Measurements from ENCODE around the genes CLCN4, MSL3, TCEANC and RAB9A.

DNA sequence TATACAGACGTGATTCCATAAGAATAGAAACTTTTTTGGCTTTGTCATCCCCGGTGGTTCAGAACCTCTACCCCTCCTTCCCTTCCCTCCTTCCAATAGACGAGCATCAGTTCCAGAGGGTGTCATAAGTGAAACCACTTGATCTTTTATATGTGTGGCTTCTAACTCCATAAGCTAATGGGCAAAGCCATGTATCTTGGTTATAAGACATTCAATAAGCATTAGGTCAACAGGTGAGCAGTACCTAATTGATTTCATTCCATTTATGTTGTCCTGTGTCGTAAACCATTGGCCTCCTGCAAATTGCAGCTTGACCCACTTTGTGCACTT is 58.0 kb upstream of the CLCN4 start:
- PRO-cap = no peak

DNA sequence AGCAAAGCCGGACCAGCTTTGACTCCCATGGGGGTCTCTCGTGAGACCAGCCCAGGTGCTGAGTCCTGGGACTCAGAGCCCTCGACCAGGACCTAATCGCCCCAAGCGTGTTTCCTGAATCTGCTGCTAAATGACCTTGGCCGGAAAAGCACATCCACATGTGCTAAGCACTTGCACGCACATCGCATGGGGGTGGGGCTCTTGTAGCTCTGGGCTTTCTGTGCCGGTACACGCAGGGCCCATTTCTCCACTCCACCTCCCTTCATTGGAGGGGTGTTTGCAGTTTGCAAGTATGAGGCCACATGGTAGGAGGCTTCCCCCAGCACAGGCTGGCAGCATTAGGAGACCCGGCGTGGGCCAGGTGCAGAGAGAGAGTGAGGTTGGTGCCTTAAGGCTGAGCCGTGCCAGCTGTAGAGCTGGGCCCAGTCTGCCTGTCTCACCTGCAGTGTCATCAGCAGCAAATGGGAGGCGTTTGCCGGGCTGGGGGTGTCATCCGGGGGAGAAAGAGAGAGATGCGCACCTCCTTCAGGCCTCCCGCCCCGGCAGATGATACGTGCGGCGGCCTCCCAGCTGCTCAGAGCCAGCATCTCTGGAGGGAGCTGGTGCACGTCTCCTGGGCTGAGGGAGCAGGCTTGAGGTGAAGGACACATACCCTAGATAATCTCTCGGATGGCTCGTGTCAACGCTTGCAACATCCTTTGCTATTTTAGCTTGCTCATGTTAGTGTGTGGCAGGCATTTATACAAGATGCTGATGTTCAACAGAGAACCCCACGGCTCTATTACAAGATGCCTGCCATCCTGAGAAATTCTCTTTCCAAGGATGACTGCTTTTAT is 45.2 kb upstream of the CLCN4 start:
- PRO-cap = bidirectional peak, plus-strand start at position 549 of the sequence, minus-strand start at position 438 of the sequence

- PRO-cap = no peak
Measured at GRCh38 chrX:10142092-10142595, 14.6 kb upstream of the CLCN4 start.

DNA sequence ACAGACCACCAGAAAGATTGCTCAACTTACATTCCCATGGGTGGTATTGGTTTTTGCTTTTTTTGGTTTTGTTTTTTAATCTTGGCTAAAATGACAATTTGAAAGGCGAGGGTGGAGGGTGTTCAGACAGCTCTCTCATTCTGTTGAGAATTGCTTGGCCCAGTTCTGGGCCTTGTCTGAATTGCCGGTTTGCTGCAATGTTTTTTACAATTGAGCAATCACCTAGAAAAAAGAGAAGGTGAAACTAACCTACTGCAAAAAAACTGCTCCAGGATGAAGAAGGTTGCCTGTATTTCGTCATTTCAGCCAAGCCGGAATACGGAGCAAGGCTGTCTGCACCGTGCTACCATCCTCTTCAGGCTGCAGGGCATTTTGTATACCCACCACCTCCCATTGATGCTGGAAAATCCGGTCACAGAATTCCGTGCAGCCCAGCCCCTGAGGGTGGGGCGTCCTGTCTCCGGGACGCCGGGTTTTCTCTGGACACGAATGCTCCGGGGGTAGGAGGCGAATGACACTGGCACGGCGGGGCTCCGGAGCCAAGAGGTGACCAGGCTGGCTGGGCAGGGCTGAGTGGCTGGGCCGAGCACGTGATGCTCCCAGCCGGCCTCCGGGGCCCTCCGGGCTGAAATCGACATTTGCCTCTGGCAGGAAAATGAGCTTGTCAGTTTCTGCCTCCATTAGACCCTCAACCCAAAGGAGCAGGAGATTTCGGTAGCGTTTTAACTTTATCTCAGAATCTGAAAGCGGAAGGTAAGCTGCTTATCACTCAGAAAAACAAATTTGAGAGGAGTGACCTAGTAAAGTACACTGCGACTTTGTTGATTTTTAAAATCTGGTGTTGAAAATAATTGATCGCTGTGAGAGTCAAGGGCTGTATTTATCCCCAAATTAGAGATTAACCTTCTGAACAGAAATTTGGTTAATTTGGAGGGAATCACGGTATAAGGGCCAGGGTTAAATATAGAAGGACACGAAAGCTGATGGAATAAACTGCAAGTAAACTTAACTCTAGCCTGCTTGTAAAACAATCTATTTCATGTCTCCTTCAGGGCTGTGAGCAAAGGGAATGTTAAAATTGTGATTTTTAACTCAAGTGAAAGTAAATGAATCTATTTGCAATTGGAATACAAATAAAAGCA is at the start of gene CLCN4:
CLCN4 (plus strand) TSS at position 628 of the 1,142 bp plus-strand sequence.
- PRO-cap = bidirectional peak, plus-strand start at position 602 of the sequence, minus-strand start at position 513 of the sequence

GRCh38 chrX:11757960-11759044 is at the start of gene MSL3:
Gene MSL3 (plus strand): TSS chrX:11758237.
- PRO-cap = bidirectional peak, plus-strand start at chrX:11758236, minus-strand start at chrX:11758110; bidirectional peak, plus-strand start at chrX:11758646, minus-strand start at chrX:11758492

DNA sequence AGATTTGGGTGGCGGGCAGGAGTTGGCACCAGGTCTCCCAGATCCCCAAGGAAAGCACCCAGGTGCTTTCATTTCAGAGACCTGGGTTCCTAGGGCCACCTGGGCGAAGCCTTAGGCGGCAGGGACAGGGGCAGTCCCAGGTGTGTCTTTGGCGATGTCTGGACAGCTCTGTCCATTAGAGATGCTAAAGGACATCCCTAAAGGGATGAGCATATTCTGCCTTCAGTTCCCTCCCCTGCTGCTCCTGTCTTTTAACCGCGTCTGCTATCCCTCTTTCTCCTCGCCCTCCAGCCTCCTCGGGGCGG is 960 bp downstream of the MSL3 start:
- PRO-cap = unidirectional peak, minus-strand start at position 263 of the sequence

GRCh38 chrX:12079169-12079412 is 59.2 kb upstream of the FRMPD4 start:
- PRO-cap = no peak

GRCh38 chrX:12823101-12823676 is 32.0 kb downstream of the PRPS2 start:
- PRO-cap = no peak

DNA sequence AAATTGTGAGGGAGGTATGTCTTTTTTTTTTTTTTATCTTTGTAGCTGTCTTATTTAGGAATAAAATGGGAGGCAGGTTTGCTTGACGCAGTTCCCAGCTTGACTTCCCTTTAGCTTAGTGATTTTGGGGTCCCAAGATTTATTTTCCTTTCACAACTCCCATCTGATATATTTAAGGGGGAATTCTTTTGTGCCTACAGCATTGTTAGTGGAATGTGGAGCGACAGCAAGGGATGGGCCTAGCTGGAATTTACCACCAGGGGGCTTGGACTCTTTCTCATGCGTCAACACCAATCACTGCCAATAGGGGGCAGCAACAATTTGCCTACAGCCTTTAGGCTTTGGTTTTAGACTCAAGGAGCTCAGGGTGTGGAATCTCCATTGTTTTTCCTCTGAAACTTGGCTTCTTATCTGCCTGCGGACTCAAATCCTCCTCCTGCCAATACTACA is 28.2 kb upstream of the TMSB4X start:
- PRO-cap = no peak

GRCh38 chrX:12957318-12957527 is 17.7 kb upstream of the TMSB4X start:
- PRO-cap = no peak

- PRO-cap = unidirectional peak, plus-strand start at chrX:12973698
Measured at GRCh38 chrX:12972905-12973971, 1.7 kb upstream of the TMSB4X start.

GRCh38 chrX:12974232-12974521 is 733 bp upstream of the TMSB4X start:
- PRO-cap = bidirectional peak, plus-strand start at chrX:12974375, minus-strand start at chrX:12974389

- PRO-cap = no peak
Measured at GRCh38 chrX:12976852-12977189, 1.9 kb downstream of the TMSB4X start.

DNA sequence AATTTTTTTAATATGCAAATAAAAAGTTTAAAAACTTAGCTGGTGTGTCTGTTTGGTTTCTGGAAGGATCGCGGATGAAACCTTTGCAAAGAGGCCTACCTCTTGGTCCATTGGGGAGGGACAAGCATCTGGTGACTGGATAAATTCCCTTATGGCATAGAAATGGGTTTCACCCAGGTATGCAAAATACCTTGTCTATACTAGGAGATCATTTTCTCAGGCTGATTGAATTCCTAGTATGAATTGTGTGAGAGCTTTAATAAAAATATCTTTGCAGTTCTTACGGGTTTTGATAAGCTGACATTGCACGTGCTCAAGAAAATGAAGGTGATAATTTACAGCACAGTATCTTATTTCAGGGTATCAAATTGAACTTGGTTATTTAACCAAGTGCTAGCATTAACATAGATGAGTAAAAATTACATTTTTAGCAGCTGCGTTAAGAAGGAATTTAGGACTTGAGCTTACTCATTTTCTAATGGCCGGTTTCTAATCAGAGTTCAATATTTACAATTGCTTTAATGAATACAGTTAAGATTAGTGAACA is 2.4 kb downstream of the TMSB4X start:
- PRO-cap = no peak

GRCh38 chrX:12977737-12978600 is 3.1 kb downstream of the TMSB4X start:
- PRO-cap = unidirectional peak, plus-strand start at chrX:12977803; bidirectional peak, plus-strand start at chrX:12978440, minus-strand start at chrX:12978145

DNA sequence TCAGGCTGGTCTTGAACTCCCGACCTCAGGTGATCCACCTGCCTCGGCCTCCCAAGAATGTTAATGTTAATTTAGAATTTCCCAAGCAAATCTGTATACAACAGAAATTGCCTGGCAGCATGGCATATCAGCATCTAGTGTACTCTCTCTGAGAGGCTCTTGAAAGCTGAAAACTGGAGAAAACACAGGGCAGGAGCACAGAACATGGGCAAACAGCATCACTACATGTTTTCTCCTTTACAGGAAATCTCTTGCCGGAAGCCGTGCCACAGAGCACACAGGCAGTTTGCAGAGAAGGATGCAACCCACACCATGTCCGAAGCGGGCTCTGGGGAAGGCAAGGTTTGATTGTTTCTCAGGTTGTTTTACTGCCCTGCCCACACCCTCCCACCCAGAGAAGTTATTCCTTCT is 41.0 kb upstream of the FAM9C start:
- PRO-cap = unidirectional peak, plus-strand start at position 308 of the sequence

DNA sequence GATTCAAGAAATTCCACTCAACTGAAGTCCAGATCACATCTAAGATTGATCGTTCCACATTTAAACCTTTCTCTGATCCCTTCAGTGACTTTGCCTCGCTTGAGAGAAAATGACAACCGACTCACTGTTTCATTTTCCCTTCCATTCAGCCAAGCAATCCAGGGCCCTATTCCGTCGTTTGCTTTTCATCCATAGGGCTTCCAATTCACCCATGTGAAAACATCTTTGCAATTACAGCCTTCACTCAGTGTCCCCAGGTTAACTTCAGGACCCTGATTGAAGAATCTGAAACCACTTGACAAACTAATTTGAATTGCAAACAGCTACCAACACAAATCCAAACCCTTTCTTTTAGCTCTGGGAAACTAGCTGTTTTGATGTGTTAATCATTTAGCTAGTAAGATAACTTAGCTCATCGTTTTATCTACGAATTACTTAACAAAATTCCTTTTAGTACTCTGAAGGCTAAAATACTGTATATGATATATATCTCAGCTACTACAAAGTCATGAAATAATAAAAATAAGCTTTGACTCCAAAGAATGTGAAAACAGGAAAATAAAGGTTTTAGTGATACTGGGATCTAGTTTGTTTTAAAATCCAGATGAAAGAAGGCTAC is 120.3 kb upstream of the FAM9C start:
- PRO-cap = no peak

DNA sequence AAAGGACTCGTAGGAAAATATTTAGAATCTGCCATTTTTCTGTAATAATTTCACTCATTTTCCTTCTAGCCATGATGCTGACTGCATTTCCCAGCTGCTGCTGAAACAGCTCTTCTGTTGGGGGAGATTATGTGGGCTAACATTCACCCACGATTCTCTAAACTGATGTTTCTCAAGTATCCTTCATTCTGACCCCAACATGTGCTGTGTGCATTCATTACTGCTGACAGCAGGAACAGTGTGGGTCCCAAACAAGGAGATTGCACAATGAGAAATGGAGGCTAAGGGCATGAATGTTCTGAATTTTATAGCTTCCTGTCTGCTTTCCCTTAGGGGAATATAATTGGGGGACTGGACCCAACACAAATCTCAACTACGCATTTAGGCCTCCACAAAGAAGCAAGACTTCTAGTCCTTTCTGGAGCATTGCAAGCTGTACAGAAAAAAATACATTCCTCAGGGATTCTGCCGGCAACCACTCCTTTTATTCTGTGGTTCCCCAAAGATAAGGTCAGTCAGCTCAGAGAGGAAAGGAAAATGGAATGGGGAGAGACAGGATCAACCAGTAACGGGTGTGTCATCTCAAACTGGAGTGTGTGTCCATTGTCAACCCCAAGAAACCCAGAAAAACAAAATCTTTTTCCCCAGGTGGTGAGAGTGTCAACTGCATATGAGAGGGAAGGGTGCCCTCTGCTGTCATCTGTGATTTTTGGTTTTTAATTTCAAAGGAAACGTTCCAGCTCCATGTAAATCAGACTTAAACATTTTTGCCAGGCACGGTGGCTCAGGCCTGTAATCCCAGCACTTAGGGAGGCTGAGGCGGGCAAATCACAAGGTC is 81.5 kb upstream of the EGFL6 start:
- PRO-cap = no peak

- PRO-cap = bidirectional peak, plus-strand start at chrX:13653141, minus-strand start at chrX:13652974; bidirectional peak, plus-strand start at chrX:13653471, minus-strand start at chrX:13653422
Measured at GRCh38 chrX:13652712-13653960, at the start of gene TCEANC. Gene TCEANC (plus strand): TSS chrX:13653141.

DNA sequence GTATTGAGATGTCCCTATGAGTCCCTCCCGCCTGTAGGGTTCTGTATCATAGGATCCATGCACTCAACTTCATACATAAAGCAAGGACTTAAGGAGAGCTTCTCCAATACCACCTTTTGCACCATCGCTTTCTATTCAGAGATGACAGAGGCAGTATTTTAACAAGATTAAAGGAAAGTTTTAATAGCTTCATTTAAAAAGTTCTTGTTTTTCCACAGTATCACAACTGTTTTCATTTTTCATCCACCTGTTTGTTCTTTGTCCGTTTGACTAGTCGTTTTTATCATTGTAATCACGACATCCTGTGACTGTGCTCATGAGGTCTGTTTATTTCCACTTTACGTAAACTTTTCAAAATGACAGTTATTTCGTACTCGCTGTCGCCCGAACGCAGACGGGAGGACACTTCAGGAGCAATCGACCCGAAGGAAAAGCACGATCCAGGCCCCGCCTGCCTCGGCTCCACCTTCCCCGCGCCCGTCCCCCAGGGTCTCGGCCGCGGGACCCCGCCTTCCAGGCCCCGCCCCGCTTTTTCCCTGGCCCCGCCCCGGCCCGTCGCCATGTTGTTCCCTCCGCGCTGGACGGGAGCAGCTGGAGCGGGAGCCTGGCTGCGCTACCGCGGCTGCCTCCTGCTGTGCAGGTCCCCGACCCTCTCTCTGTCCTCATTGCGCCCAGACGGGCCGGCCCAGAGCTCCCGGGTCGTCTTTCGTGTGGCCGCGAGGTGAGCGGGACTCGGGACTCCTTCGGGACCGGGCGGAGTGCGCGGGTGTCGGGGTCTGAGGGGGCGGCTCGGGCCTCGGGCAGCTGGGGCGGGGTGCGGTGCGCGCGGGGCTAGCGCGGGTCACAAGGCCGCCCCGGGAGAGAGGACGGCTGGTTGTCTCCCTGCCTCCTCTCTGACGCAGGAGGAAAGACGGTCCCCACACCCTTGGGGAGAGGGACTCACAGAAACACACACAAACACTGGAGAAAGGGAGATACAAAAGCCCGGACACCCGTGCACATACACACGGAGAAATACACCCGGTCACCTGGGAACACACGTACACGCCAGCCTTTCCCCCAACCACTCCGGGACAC is at the start of gene RAB9A:
RAB9A (plus strand) TSS at position 561 of the 1,077 bp plus-strand sequence.
- PRO-cap = bidirectional peak, plus-strand start at position 561 of the sequence, minus-strand start at position 458 of the sequence; bidirectional peak, plus-strand start at position 846 of the sequence, minus-strand start at position 898 of the sequence

All from bile duct (tissue), 1 donor.